ENCODE measurements around a stretch of chr16.

DNA sequence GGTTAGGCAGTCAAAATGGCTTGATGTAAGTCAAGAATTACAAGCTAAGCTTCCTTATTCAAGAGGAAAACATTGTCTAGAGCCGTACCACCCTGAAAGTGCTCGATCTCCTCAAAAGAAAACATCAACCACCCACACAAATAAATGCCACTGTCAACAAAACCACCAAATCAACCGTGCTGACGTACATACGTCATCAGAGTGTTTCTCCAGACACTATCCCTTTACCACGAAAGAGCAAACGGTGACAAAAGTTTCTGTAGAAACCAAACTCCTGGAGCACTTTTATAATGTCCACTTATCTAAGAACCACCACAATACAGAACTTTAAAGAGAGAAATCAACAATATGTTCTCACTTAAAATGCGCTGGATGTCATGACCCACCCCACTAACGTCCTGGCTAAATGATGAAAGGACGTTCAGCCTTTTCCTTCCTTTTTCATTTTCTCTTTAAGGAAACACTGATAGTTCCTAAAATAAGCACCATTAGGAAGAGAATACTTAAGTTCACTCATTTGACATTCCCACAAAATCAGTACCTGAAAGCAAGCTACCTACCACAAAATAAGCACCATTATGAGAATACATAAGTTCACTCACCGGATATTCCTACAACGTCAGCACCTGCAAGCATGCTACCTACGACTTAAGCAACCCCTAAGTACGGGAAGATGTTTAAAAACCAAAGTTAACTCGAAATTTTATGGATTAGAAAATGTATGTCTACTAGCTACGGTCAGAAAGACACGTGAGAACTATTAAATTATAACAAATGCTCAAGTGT is 1.8 kb downstream of the GSPT1 start:
- PRO-cap: bidirectional peak, plus-strand start at position 168 of the sequence, minus-strand start at position 100 of the sequence

DNA sequence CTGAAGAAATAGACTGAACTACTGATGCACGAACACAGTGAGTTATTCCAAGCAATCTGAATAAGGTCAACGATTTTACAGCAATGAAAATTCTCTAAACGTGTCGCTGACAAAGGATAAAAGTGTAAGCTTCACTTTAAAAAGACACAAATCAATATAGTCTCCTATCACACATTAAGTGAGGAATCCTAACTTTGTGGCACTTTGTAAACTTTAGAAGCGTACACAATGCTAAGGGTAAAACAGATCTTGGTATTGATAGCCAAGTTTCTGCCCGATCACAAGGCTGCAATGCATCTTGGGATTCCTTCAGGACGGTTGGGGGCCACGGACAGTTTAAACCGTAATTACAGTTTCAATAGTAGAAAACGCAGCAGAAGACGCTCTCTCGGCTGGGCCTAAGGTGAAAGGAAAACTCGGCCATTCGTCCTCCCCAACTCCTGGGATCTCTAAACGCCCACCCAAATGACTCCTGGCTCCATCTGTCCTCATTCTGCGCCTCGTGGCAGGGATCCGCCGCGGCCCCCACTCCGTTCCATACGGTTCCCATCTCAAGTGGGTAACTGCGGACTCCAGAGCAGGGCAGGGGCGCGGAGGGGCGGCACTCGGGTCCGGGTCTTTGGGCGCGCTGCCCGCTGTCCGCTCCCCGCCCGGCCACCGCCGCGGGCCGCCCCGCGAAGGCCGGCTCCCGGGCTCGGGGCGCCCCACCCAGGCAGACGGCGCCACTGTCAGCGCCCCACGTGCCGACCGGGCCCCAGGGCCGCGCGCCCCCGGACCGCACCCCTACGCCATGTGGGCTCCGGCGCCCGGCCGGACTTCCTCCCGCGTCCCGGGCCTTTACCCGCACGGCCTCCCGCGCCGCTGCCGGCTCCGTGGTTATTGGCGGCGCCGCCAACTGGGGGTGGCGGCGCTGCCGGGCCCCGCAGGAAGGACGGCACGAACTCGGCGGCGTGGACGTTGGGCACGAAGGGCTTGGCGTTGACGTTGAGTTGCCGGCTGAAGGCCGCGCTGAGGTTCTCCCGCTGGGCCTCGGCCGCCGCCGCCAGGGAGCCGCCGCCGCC is 898 bp downstream of the GSPT1 start:
- PRO-cap: bidirectional peak, plus-strand start at position 364 of the sequence, minus-strand start at position 251 of the sequence; bidirectional peak, plus-strand start at position 791 of the sequence, minus-strand start at position 680 of the sequence

- PRO-cap: unidirectional peak, minus-strand start at chr16:11994855
Measured at GRCh38 chr16:11994259-11995076, 17.9 kb downstream of the SNX29 start.

DNA sequence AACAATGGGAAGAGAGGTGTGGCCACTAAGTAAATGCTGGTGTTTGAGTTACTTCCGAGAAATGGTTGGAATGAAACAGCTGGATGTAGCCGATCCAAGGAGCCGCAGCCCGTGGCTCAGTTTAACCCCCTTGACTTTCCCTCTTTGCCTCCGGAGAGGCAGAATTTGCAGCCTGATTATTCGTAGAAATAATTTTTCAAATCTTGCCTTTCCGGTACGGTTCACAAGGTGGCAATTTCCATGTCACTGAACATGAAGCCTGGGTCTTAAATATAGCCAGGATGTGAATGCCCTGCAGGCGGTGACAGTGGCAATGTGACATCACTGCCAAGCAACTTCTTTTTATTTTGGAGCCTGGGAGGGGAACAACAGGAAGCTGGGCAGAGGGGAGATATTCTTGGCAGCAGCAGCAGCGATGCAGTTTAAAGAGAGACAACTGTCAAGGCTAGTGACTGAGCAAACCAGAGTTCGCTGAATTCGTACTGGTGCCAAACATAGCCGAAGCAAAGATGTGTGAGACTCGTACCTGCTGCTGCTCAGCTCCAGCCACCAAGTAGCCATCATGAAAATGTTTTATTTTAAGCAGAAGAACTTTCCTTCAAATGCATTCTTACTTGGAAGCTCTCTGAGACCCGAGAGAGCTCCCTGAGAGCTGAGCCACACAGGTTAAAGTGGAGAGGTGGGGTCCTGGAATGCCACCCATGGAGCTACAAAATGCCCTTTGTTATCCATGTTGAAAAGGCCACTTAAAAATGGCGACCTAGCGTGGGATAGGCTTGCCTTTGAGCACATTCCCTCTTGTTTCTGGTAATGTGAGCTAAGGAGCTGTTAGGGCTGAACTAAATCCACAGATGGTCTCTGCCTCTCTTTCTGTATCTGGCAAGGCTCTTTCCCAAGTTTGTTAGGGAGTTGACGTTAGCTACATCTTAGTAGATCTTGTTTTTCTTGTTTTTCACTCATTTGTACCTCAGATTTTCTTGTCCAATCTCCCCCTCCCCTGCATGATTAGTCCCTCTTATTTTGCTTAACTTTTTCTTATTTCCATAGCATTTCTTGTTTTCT is 171.3 kb downstream of the SNX29 start:
- PRO-cap: no peak

DNA sequence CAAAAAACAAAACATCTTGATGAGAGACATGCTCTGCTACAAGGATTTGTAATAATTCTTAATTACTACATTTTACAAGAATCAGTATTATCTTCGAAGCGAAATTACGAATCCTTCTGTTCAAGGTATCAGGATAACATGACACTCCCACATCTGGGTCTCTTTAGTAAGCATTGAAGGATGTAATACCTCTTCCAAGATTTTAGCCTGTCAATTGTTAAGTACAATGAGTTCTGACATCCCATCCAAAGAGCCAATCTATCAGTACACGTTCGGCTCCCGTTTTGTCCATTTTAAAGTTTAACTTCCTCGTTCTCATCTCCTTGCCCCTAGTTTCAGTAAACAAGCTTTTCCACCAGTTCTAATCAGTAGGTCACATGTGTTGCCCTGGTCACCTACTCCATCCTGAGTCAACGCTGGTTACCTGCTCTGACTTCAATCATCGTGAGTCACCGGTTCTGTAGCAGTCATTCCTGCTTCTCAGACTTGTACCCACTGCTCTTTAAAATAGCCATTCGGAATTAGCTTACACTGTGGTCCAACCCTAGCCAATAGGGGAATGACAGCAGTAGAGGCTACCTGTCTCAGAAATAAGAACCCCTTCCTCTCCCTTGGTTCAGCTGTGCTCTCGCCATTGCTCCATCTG is 191.2 kb downstream of the CPPED1 start:
- PRO-cap: no peak

DNA sequence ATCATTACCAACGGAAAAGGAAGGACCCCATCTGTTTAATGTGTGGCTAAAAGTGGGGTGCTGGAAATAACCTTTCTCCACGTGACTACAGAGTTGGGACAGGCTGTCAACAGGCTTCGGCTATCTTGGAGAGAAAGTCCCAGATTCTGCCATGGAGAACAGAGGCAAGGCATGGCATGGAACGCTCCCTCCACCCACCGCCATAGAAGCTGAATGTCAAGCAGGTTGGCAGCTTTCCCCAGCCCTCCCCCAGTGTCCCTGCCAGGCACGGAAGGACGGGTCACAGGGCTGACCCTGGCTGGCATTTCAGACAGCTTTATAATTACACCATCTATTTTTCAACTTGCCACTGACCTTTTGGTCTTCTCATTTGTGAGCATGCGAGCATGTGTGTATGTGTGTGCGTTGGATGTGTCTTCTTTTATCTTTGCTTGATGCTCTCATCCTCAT is 157.0 kb downstream of the CPPED1 start:
- PRO-cap: no peak

- PRO-cap: no peak
Measured at GRCh38 chr16:13245661-13246172, 344.3 kb downstream of the SHISA9 start.

DNA sequence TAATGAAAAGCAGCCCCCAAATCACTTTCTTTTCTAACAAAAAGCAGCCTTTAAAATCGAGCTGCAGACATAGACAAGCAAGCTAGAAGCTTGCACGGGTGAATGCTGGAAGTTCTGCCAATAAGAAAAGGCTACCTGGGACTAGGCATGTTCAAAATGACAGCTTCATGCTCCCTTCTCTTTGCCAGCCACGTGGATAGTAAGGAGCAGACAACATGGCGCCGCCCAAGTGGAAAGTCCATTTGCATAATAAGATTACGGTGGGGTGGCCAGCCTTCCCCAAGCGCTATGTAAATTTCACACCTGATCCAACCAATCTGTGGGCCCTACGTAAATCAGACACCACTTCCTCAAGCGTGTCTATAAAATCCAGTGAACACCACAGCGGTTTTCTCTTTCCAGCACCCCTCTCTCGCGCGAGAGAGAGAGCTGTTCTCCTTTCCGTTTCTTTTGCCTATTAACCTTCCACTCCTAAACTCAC is 140.4 kb upstream of the ERCC4 start:
- PRO-cap: no peak

DNA sequence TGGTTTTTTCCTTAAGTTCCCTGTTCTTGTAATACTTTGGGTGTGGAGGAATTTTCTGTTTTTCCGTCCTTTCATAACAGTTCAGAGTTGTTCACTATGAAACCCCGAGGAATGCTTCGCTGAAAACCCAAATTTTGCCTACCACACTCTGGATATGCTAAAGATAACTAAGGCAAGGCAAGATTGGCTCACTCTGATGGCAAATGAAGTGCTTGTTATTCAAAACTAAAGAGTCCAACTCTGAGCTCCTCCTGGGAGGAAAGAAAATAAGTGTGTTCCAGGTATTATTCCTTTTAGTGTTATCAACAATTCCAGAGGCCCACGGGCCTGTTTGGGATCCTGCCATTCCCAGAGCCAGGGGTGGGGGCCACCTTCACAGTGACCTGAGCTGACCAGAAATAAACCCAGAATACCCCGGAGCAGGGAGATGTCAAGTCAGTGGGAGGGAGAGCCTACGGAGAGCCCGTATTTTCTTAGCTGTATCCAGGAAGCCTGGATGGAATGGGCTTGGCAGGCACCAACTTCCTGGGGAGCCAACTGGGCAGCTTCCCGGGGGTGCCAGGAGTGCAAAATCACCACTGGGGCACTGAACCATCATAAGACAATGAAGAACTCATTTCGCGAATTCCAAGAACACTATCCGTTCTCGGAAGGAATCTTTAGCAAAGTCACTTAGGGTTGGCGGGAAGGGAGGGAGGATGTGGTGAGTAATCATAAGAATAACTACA is 13.3 kb upstream of the MRTFB start:
- PRO-cap: no peak

DNA sequence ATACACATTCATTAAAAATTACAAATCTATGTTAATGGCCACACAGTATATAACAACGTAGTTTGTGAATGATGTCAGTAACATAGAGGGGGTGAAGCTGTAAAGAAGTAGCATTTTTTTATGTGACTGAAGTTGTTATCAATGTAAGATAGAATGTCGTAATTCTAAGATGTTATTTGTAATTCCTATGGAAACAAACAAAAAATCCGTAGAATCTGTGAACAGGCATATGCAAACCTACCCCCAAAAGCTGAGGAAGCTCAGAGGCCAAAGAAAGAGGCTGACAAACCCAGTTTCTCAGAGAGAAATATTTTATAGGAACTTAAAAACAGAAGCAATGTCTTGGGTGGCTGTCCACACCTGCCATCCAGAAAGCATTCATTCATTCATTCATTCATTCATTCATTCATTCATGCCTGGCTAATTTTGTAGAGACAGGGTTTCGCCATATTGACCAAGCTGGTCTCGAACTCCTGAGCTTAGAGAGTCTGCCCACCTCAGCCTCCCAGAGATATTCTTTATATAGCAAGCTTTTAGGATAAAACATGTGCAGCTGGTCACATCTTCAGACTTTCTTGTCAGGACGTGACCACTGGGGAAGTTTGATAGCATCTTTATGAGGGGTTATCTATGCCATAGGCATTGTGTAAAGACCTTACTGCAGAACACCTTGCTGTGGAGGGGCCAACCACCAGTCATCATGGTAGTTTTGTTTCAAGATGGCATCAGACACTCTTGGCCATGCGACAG is 154.3 kb downstream of the MRTFB start:
- PRO-cap: no peak

- PRO-cap: bidirectional peak, plus-strand start at chr16:14302244, minus-strand start at chr16:14302100
Measured at GRCh38 chr16:14301806-14302205, 230.7 kb downstream of the MRTFB start.

DNA sequence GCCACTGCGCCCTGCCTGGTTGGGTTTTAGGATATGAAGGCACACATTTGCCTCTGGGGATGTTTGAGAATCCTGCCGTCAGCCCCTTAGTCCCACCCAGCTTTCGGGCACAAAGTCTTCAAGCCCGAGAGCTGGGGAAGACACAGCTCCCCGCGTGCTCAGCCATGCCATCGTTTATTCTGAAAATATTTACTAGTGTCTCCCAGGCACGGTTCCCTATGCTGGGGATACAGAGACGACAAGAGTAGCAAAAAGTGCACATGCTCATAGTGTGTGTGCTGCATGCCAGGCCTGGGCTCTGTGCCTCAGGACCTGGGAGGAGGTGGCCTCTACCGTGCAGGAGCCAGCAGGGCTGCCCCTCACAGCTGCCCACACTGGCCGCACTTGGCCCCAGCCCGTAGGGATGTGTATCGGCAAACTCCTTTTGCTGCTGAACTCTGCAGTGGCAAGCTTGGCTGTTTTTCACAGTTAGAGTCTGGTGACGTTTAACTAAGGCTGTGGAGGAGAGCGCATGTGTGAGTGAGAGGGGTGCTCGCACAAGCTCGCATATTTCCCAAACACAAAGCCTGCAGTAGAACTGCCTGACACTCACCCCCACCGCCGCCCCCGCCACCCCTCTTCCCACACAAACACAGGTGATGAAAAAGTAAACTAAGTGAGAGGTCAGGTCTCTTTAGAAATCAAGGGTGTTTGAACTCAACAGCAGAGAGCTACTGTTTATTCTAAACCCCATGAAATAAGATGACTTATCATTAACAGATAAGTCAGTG is 266.4 kb downstream of the MRTFB start:
- PRO-cap: unidirectional peak, minus-strand start at position 395 of the sequence

- PRO-cap: unidirectional peak, minus-strand start at chr16:14427681
Measured at GRCh38 chr16:14427462-14428137, 202.5 kb downstream of the PARN start.

GRCh38 chr16:14505809-14506325 is 124.2 kb downstream of the PARN start:
- PRO-cap: no peak

GRCh38 chr16:14607991-14608503 is 22.0 kb downstream of the PARN start:
- PRO-cap: no peak

DNA sequence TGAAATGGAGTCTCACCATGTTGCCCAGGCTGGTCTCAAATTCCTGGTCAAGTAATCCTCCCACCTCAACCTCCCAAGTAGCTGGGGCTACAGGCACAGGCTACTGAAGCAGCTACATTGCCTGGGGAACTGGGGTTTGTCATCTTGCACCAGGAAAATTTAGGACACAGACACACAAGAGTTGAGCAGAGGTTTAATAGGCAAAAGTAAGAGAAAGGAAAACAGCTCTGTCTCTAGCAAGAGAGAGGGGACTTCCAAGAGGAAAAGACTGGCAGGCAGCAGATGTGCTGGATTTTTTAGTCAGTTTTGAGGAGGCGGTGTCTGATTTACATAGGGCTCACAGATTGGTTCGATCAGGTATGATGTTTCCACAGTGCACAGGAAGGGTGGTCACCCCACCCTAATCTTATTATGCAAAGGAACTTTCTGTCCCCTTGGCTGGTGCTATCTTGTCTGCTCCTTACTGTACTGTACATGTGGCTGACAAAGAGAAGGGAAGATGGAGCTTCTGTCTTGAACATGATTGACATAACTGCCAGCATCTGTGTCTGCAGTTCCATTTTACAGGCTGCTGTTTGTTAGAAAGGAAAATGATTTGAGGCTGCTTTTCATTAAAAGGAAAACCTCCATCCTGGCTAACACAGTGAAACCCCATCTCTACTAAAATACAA is 25.3 kb downstream of the BFAR start:
- PRO-cap: bidirectional peak, plus-strand start at position 427 of the sequence, minus-strand start at position 270 of the sequence

DNA sequence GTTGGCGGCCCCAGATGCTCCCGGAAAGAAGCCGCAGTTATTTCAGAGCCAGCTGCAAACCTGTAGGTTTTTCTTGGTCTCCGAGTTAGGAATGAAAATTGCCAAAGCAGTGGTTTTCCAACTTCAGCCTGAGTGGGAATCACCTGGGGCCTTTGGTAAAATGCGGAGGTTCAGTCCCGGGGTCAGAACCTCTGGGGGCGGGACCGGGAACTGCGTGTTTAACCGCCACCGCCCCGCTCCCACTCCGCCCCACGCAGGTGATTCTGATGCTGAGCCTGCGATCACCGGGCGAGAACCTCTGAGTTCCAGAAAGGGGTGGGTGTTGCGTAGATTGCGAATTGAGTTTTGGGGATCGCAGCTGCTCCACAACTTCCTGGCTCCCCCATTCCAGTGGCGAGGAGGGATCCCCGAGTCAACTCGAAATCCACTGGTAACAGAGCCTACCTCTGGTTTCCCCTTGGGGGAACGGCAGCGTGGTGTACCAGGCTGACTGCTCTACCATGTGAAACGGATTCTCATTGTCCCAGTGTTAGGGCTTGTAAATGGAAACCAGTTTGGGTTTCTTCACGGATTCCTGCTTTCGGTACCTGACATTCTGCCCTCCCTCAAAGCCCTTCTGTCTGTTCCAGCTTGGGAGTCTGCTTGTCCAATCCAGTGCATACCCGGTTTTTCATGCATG is 884 bp downstream of the PDXDC1 start:
- PRO-cap: bidirectional peak, plus-strand start at position 276 of the sequence, minus-strand start at position 193 of the sequence; bidirectional peak, plus-strand start at position 329 of the sequence, minus-strand start at position 300 of the sequence

DNA sequence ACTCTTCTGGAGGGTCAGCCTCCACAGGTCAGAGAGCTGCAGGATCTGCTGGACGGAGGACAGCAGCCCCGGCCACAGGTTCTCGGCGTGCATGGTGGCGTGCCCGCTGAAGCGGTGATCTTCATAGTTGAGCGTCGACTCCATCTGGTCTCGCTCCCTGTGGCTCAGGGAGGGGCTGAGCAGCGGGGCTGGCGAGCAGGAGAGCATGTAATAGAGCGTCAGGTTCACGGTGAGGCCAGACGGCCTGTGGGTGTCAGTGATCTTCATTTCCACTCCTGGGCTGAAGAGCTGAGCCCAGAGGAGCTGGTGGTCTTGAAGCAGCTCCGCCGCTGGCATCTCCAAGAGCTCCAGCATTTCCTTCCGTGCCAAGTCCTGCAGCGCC is 14.0 kb downstream of the PDXDC1 start:
- PRO-cap: no peak

DNA sequence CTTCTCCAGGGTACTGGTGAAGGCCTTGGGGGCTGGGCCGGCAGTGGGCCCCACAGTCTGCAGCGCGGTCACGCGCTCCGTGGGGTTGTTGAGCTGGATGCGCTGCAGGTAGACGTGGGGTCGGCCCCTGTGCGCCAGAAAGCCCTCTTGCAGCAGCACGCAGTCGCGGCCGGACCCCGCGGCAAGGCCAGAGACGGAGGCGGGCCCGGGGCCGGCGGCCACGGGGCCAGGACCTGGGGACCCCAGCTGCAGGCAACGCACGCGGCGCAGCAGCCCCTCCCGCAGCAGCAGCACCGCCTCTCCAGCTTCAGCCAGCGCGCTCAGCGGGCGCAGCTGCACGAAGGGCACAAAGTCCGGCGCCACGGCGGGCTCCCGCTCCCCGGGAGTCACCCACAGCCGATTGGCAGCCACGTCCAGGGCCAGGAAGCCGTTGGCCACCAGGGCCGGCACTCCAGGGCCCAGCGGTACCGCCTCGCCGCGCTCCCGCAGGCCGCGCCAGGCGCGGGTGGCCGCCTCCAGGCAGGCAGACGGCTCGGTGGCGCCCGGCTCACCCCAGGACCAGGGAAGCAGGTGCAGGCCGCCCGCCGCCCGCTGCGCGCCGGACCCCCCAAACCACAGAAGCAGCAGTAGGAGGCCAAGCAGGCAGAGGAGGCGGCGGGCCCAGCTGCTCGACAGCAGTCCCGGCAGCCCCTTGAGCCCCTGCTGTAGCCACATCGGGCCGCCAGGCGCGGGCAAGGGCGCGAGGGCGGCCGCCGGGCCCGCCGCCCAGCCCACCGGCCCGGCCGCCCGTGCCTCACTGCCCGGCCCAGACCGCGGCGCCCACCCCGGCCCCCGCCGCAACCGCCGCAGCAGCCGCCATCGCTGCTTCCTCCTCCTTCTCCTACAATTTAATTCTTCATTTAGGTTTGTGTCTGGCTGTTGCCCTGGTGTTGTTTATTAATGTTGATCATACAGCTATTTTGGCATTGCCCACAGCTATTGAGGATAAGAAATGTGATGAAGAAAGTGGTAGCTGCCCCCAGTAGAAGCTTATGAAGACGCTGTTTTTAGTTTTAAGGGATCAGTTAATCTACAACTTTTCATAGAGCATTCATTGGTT is 15.0 kb downstream of the PDXDC1 start:
- PRO-cap: unidirectional peak, plus-strand start at position 526 of the sequence

- PRO-cap: no peak
Measured at GRCh38 chr16:15034489-15035683, 21.0 kb downstream of the NTAN1 start.

Measured in rectum (tissue), 1 donor.